NB4 (cell line): ENCODE results near the genes APOC4, NKPD1 and CKM.

GRCh38 chr19:44590234-44590799 is 23.0 kb upstream of the IGSF23 start:
- RRBS = no CpG with 5 or more reads among the region's 8 CpGs

DNA sequence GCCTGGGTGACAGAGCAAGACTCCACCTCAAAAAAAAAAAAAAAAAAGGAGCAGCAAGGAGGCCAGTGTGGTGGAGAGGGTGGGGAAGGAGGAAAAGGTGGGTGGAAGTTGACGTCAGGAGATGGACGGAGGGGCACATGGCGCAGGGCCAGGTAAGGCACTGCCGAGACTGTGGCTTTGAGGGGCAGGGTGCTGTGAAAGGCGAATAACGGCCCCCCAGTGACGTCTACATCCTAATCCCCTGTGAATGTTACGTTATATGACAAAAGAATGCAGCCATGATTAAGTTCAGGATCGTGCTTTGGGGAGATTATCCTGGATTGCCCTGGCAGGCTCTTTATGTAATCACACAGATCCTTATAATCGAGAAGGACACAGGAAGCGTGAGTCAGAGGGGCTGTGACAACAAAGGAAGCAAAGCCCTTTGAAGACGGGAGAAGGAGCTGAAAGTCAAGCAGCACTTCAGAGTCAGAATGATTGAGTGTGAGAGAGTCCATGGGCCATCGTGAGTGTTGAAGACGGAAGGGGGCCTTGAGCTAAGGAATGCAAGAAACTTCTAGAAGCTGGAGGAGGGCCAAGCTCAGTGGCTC is 13.7 kb downstream of the CEACAM19 start:
- RRBS = no CpG with 5 or more reads among the region's 14 CpGs

DNA sequence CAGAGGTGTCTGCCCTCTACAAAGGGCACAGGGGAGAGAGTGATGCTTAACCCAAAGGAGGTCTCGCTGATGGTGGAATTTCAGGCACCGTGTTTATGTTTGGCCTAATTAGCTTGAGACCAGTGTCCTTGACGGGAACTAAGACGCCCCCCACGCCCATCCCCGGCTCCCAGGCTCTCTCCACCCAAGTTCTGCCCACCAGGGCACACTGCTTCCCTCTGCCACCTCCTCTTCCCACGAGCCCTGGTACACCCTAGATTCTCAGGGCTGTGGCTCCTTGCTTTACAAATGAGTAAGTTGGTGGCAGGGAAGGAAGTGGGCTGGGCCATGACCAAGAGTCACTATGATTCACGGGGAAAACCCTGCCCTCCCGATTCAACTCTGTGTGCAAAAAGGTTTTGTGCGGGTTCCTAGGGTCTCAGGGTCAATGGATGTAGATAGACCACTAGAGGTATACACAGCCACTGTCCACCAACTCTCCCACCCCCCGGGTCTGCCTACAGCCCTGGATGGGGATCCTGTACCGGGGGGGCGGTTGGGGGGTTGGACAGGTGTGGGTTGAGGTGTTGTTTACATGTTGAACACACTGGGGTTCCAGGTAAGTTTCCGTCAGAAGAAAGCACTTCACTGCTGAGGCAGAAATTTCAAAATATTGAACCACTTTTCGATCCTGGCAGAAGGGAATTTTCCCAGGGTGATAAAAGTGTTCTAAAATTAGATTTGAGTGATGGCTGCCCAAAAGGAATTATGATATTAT is 6.8 kb upstream of the CEACAM16 start:
- RRBS = no CpG with 5 or more reads among the region's 15 CpGs

- RRBS = no CpG with 5 or more reads among the region's 15 CpGs
These were observed 21.9 kb upstream of the BCL3 start for GRCh38 chr19:44726546-44727021.

GRCh38 chr19:44753106-44753803 is 4.7 kb downstream of the BCL3 start:
- RRBS = no CpG with 5 or more reads among the region's 23 CpGs

- RRBS = no CpG with 5 or more reads among the region's 22 CpGs
These were observed 1.2 kb upstream of the CBLC start for GRCh38 chr19:44776382-44777051.

GRCh38 chr19:44867220-44868119 is 21.4 kb downstream of the NECTIN2 start:
- RRBS = no CpG with 5 or more reads among the region's 22 CpGs

DNA sequence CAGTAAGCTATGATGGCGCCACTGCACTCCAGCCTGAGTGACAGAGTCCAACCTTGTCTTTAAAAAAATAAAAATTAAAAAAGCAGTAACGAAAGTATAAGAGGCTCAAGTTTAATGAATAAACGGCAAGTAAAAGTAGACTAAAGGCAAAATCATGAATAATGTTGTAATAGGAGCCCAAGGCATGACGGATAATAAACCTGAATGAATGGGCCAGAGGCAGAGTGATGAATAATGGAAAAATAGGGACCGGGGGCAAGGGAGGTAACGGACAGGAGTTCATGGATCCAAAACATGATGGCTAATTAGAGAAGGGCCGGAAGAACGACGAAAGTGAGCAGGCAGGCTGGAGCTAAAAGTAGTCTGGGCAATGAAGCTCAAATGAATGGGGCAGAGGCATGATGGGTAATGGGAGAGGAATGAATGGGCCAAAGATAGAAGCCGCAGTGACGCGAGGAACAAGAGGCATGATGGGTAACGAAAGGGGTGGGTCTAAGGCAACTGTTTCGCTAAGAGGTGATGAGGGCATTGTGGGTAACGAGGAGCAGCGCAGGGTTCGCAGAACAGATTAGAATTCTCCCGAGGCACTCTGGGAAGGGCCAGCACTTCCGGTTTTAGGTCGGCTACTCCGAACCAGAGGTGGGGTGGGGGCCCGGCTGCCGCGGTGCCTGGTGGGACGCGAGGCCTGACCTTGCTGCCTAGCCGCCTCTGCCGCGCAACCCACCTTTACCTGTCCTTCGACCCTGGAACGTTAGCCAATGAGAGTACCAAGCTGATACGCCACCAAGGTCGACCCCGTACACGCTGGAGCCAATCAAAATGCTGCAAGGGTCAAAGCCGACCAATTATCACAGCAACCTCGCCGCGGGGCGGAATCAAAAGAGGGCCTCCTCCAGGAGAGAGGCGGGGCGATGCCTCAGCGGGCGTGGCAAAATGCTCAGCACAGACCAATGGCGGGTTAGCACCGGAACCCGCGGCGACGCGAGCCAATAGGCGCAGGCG is 714 bp upstream of the TOMM40 start:
- RRBS = 17% methylated on average over 3 of the region's 53 CpGs

DNA sequence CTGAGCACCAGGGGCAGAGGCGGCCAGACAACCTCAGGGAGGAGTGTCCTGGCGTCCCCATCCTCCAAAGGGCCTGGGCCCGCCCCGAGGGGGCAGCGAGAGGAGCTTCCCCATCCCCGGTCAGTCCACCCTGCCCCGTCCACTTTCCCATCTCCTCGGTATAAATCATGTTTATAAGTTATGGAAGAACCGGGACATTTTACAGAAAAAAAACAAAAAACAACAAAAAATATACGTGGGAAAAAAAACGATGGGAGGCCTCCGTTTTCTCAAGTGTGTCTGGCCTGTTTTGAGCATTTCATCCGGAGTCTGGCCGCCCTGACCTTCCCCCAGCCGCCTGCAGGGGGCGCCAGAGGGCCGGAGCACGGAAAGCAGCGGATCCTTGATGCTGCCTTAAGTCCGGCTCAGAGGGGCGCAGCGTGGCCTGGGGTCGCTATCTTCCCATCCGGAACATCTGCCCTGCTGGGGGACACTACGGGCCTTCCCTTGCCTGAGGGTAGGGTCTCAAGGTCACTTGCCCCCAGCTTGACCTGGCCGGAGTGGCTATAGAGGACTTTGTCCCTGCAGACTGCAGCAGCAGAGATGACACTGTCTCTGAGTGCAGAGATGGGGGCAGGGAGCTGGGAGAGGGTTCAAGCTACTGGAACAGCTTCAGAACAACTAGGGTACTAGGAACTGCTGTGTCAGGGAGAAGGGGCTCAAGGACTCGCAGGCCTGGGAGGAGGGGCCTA is 2.0 kb upstream of the APOE start:
- RRBS = 32% methylated on average over 16 of the region's 27 CpGs

GRCh38 chr19:44925299-44925866 is 11.0 kb downstream of the APOC1 start:
- RRBS = no CpG with 5 or more reads among the region's 7 CpGs

GRCh38 chr19:44942006-44942596 is at the start of gene APOC4:
Gene APOC4 (plus strand): TSS chr19:44942237.
- RRBS = no CpG with 5 or more reads among the region's 17 CpGs

- RRBS = no CpG with 5 or more reads among the region's 14 CpGs
These were observed 10.4 kb downstream of the CLASRP start for GRCh38 chr19:45048939-45049874.

DNA sequence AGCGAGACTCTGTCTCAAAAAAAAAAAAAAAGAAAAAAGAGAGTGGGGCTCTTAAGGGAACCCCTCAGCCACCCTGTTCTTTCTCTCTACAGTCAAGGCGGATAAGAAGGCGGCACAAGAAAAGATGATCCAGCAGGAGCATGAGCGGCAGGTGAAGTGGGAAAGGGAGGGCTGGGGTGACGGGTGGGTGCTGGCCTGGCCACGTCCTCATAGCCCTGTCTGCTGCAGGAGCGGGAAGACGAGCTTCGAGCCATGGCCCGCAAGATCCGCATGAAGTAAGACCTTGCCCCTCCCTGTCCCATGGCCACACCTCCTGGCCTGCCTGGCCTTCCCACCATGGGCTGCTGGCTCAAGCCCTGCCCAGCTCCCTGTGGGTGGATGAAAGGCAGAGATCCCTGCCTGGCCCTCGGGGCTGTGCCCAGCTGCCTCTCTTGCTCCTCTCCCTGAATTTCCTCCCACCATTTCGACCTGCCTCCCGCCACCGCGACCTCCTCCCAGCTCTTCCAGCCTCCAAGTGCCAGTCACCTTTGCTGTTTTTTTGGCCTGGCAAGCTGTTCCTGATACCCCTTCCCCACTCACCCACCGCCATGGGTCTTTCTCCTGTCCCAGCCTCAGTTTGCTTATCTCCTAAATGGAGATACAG is 7.2 kb downstream of the ZNF296 start:
- RRBS = no CpG with 5 or more reads among the region's 17 CpGs

- RRBS = 0% methylated on average over 1 of the region's 16 CpGs
These were observed 595 bp downstream of the GEMIN7 start for GRCh38 chr19:45079578-45080131.

- RRBS = no CpG with 5 or more reads among the region's 9 CpGs
These were observed 1.2 kb downstream of the GEMIN7 start for GRCh38 chr19:45080132-45080756.

DNA sequence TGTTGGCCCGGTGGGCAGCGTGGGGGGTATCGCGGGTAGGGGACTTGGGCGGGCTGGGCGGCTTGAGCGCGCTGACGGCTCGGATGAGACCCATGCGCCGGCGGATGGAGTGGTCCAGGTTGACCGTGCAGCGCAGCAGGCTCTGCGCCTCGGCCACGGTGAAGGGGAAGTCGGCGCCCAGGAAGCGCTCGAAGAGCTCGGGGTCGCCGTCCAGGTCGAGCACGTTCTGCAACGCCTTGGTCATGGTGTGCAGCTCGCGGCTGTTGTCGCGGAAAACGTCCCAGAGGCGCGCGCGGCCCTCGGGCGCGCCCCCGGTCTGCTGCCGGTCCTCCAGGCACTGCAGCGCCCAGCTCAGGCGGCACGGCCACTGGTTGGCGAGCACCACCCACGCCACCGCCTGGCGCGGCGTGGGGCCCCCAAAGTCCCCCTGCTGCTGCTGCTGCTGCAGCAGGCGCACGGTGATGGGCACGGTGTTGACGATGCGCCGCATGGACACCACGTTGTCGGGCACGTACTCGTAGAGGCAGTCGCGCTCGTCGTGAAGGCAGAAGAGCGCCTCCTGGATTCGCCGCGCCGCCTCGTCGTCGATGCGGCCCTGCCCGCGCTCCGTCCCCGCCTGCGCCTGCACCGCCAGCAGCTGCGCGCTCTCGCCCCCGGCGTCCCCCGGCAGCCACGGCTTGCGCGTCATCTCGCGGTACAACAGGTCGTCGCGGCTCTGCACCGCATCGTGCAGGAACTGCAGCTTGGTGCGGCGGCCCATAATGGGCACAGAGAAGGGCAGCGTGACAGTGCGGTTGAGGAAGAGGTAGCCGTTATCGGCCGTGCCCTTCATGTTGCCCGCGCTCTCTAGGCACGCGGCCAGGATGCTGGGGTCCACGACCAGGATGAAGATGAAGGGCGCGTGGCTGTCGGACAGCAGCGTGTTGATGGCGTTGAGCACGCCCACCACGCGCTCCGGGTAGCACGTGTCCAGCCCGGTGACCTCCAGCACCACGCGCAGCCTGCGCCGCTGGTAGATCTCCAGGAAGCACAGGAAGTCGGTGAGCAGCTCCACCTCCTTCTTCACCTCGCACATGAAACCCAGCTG is 8.4 kb downstream of the NKPD1 start:
- RRBS = 92% methylated on average over 10 of the region's 125 CpGs

- RRBS = 94% methylated on average over 4 of the region's 20 CpGs
These were observed at the start of gene NKPD1 for GRCh38 chr19:45160698-45161192. Gene NKPD1 (minus strand): TSS chr19:45160982.

DNA sequence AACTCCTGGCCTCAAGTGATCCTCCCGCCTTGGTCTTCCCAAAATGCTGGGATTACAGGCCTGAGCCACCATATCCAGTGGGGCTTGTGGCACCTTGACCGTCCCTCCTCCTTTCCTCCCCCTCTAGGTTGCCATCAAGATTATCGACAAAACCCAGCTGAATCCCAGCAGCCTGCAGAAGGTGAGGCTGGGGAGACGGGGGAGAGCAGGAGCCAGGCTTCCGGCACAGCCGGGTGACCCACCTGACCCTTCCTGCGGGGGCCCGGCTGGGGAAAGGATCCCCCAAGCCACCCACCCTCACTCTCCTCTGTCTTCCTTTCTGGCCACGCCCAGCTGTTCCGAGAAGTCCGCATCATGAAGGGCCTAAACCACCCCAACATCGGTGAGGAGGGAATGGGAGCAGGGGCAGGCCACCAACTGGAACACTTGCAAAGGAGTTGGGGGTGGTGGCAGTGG is 11.9 kb downstream of the MARK4 start:
- RRBS = no CpG with 5 or more reads among the region's 12 CpGs

DNA sequence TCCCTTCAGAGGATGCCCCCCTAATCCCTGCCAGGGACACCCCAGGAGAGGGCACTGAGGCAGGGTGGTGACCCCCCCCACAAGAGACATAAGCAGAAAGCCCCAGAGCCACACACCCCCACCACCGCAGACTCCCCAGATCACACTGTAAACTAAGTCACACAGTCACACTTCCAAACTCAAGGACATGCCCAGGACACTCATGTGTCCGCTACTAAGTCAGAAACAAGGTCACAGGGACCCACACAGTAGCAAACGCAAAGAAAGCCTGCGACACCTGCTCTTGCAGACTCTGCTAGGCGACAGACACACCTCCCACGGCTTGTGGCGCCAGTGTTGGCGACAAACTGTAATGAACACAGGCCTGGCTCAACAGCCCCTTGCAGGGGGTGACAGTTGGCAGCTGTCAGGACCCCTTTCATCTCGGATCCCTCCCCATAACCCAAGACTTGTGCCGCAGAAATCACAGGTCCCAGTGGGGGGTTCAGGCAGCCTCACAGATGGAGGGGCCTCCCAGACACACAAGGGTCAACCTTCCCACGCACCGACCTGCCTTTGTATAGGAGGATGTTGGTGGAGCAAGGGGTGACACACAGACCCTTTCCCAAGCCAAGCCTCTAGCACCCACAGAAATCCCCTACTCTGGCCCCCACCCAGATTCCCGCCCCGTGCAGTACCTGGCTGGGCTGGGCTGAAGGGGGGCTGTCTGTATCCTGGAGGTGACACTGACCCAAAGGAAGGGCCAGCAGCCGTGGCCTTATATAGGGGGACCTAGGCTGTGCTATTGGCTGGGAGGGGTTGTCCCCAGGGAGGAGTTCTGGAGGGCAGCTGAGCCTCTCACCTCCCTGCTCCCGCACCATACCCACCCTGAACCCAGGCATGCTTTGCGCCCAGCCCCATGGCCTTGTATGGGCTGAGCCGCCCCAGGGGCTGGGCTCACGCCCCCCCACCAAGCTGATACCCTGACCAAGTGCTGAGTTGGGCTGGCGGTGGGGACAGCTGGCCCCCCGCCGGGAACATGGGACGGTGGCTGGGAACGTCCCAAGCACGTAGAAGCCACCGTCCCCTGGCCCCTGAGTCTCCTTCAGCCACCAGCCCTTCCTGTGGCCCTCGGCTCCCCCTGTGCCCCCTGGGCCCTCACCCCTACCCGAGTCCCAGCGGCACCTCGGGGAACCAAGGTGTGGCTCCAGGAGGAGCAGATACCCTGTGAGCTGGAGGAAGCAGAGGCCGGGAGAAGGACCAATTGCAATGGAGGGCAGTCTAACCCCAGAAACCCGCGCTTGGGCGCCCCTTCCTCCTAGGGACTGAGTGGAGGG is at the start of gene CKM:
Gene CKM, minus strand, starts transcription at position 732 of the 1,316 bp plus-strand sequence.
- RRBS = no CpG with 5 or more reads among the region's 34 CpGs

GRCh38 chr19:45446995-45447462 is 20.8 kb upstream of the FOSB start:
- RRBS = no CpG with 5 or more reads among the region's 8 CpGs